NB4 (cell line): ENCODE results near the genes G3BP1, HAND1 and SGCD.

DNA sequence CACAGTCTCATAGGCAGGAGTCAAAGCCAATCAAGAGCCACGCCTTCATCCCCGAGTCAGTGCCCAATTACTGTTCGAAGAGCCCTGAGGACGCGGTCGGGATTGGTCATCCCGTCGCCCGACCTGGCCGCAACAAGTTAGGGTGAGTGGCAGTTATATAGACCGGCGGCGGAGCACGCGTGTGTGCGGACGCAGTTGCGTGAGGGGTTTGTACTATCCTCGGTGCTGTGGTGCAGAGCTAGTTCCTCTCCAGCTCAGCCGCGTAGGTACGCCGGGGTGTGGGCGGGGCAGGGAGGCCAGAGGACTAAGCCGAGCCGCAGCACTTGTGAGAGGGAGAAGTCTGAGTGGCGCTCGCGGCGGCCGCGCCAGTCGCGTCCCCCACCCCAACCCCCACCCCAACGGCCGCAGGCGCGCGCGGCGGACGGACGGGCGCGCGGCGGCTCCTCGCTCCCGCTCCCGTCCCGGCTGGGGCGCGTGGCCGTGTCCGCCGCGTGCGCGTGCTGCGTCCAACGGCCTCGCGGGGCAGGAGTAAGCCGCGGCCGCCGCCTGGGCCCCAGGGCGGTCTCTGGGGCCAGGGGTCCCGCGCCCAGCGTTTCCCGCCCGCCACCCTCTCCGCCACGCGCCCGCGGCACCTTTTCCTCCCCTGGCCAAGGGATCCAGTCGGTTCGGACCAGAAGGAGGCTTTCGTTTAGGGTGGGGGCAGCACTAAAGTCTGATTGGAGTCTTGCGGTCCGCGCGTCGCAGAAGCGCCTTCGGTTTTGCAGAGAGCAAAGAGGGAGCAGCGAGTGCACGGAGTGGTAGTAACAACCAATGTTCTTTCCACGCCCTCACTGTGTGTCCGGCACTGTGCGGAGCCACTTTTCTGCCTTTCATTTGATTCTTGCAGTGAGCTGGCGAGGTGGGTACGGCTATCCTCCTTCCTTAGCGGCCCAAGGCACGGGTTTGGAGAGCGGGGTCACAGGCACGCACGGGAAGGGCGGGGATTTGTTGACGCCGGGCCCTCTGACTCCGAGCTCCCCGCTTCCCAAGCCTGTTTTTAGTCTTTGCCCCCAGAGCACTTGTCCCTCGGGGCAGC, at the start of gene G3BP1:
Gene G3BP1 (plus strand): TSS at position 184 of the 1,075 bp plus-strand sequence.
- RRBS, result 0% methylated on average over 11 of the region's 106 CpGs

GRCh38 chr5:151772846-151772937, 938 bp downstream of the G3BP1 start:
- RRBS, result no CpG with 5 or more reads among the region's 2 CpGs

DNA sequence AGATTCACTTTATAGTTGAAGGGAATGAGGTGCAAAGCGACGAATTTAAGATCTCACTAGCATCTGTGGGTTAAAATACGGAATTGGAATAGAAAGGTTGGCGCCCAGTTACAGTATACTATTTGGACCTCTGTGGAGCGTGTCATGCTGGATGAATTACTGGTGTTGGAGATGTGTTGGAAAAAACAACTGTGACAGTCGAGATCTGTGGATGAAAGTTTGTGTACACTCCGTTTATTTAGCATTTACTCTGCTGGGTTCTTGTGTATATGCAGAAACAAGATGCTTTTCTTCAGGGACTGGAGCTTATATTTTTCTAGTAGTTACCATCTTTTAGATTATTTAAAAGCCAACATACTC, 1.4 kb downstream of the G3BP1 start:
- RRBS, result no CpG with 5 or more reads among the region's 7 CpGs

- RRBS, result no CpG with 5 or more reads among the region's 4 CpGs
Observed at GRCh38 chr5:152164299-152164733, 239.7 kb upstream of the GLRA1 start.

GRCh38 chr5:153740038-153740384, 249.5 kb downstream of the GRIA1 start:
- RRBS, result no CpG with 5 or more reads among the region's 2 CpGs

DNA sequence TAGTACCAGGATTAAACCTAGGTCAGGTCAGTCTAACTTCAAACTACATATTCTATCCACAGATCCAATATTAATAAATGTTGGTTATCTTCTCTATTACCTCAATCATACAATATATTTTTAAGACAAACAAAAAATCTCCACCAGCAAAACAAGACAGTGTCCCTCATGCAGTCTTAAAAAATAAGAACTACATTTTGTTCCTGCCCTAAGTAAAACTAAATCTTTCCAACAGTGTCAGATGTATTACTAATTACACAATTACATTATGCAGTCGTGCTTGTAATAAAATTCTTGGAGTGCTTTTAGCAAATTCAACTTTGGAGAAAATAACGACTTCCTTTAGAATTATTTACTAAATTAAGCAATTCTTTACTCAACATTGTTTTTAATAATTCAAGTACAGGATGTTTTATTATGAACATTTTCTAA, 138.1 kb downstream of the FAM114A2 start:
- RRBS, result no CpG with 5 or more reads among the region's 2 CpGs

GRCh38 chr5:154221663-154222018, 31.1 kb downstream of the GALNT10 start:
- RRBS, result no CpG with 5 or more reads among the region's 6 CpGs

- RRBS, result no CpG with 5 or more reads among the region's 6 CpGs
Observed at GRCh38 chr5:154272825-154273663, 82.5 kb downstream of the GALNT10 start.

DNA sequence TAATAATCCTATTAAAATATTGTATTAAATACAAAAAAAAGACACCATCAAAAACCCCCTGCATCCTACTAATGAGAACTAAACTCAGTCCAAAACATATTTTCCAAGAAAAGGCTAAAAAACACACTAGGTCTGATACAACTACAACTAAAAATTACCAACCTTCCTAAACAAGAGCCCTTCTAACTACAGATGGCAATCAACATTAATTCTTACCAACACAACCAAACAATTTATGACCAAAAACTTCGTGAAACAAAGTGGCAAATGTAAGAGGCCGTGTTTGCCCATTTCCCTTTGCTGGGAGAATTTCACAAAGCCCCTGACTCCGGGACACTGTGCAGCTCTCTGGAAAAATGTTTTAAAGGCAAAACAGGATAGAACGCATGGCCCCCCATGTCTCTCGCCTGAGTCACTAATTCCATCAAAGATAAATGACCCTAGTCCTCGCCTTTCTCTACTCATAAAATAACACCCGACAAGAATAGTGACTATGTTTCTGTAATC, 55.9 kb upstream of the SAP30L start:
- RRBS, result no CpG with 5 or more reads among the region's 7 CpGs

DNA sequence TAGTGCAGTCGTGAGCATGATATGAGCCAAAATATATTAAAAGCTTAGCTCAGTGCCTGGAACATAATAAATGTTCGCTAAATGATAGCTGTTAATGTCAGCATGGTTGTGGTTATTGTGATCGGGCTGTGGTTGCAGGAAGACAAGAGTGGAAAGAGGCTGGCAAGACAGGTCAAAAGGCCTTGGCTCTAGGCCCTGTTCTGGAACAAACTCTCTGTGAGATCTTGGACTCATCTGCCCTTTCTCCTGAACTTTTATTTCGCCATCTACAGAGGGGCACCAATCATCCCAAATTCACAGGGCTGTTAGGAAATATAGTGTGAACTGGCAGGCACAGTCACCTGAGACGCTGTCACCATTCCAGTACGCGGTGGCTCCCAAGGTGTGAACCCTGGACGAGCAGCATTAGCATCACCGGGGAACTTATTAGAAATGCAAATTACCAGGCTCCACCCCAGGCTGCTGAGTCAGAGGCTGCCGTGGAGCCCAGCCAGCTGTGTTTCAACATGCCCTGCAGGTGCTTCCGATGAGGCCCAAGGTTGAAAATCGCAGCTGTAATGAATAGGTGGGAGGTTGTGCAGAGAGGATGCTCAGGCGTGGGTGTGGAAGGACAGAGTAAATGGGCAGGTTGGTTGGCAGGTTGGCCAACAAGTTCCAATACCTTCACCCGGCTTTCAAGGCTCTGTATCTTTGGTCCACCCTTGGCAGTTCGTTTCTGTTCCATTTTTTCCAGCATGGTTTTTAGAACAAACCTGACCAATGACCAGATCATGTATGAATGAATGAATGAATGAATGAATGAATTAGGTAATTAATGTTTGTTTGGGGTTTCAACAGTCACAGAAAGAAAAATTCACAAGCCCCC, 50.1 kb upstream of the SAP30L start:
- RRBS, result no CpG with 5 or more reads among the region's 15 CpGs

DNA sequence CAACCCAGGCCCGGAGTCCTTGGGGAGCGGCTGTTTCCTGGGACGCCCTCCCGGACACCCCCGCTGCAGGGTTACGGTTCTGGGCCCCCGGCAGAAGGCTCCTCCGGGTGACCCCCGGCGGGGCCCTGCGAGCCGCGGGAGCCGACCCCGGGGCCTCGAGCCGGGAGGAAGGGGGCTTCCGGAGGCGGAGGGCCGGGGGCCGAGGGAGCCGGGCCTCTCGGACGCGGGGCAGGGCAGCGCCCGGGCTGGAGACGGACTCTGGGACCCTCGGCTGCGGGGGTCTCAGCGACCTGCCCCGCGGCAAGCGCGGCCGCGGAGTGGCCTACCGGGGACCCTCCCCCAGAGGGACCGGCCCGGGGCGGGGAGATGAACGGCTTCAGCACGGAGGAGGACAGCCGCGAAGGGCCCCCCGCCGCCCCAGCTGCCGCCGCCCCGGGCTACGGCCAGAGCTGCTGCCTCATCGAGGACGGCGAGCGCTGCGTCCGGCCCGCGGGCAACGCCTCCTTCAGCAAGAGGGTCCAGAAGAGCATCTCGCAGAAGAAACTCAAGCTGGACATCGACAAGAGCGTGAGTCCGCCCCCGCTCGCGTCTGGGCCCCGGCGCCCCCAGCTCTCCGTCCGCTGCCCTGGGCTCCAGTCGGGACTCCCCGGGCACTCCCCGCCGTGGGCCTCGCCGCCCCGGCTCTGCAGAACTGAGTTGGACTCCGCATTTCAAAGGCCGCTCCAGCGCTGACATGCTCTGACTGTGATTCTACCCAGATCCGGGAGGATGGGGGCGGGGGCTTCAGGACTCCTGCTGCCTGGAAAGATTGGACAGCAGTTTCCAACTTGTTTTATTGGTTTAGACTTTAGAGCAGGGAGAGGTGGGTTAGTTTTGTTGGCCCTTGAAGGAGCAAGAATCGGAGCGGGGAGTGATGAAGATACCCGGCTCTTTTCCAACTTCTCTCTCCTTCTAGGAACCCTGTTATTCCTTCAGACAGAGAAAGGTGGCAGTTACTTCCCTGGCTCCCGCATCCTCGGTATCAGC, 755 bp downstream of the SAP30L start:
- RRBS, result 2% methylated on average over 43 of the region's 88 CpGs

- RRBS, result 69% methylated on average over 9 of the region's 66 CpGs
Observed at GRCh38 chr5:154478010-154479094, at the start of gene HAND1. HAND1 (minus strand) TSS chr5:154478227.

GRCh38 chr5:154799868-154800116, 44.6 kb downstream of the LARP1 start:
- RRBS, result no CpG with 5 or more reads among the region's 4 CpGs

- RRBS, result no CpG with 5 or more reads among the region's 7 CpGs
Observed at GRCh38 chr5:154815589-154816320, 34.6 kb downstream of the FAXDC2 start.

- RRBS, result no CpG with 5 or more reads among the region's 1 CpG
Observed at GRCh38 chr5:154850200-154850454, 276 bp downstream of the FAXDC2 start.

DNA sequence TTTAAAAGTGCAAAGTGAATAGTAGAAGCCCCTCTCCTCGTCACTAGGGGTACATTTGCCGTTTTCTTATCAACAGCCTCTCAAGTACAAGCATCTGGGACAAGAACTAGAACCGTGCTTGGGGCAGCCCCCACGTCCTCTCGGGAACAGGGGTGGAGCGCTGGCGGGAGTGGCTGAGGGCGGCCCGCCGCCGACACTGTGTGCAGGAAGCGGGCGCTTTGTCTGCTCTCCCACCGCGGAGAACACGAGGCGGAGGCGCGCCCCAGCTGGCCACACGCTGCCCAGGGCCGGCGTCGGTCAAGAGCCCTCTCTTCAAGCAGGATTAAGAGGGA, 1.1 kb upstream of the CNOT8 start:
- RRBS, result no CpG with 5 or more reads among the region's 23 CpGs

GRCh38 chr5:155727769-155729071, 598.7 kb upstream of the SGCD start:
- RRBS, result 92% methylated on average over 31 of the region's 129 CpGs

- RRBS, result no CpG with 5 or more reads among the region's 21 CpGs
Observed at GRCh38 chr5:156326763-156327345, at the start of gene SGCD. SGCD (plus strand) TSS chr5:156327164.

GRCh38 chr5:156929596-156929966, 33.4 kb downstream of the TIMD4 start:
- RRBS, result no CpG with 5 or more reads among the region's 2 CpGs

DNA sequence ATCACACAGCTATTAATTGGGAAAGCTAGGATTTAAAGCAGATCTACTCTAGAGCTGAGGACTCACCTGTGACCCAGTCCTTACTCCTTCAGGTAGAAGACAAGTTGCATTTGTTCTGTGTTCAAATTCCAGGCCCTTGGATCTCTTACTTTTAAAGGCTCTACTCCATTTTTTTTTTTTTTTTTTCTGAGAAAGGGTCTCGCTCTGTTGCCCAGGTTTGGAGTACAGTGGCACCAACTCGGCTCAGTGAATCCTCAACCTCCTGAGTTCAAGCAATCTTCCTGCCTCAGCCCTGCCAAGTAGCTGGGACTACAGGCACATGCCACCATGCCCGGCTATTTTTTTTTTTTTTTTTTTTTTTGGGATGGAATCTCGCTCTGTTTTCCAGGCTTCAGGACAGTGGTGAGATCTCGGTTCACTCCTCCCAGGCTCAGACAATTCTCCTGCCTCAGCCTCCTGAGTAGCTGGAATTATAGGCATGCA, 7.2 kb downstream of the HAVCR2 start:
- RRBS, result no CpG with 5 or more reads among the region's 5 CpGs